Kidney epithelial cell (primary cell): ENCODE results near the genes AZI2 and CMTM8.

DNA sequence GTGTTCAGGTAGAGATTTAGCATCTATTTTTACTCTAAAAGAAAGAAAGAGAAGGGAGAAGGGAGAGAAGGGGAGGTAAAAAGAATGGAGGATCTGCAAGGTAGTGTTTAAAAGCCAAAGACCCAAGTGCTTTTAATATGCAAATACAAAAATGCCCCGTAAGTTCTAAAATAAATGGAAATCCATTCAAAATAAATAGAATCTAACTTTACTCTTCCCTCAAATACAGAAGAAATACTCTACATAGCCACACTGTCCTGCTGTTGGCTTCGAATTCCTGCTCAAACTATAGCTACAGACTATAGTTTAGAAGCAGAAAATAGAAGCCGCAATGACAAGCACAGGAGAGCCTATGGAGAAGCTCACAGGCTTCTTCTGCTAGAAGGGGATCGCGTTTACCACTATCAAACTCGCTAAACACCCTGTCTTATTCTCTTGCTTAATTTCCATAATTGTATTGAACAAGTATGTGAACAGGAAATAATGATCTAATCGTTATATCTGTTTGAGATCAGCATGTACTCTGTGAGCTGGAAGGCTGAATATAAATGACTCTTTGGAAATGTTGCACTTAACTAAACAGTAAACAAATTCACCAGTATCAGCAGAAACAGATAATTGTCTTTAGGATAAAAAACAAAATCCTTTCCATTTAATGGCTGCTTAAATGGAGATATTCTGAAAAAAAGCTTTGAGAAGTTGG lies 15.2 kb downstream of the NEK10 start:
- RAMPAGE, long total RNA, result no peak
- RRBS, result no CpG with 5 or more reads among the region's 7 CpGs

- RAMPAGE, long total RNA, result no peak
- RRBS, result no CpG with 5 or more reads among the region's 6 CpGs
These were observed 48.8 kb downstream of the SLC4A7 start for GRCh38 chr3:27435192-27436057.

DNA sequence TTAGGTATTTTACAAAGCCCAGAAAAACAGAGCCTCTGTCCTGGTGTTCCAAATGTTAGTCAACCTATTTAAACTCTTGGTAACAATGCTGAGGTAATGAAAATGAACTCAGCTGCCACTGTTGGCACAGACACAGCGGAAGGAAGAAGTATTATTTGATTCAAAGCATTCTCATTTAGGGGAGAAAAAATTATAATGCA lies 51.2 kb upstream of the SLC4A7 start:
- RAMPAGE, long total RNA, result no peak
- RRBS, result no CpG with 5 or more reads among the region's 1 CpG

- RAMPAGE, long total RNA, result no peak
- RRBS, result no CpG with 5 or more reads among the region's 1 CpG
These were observed 104.6 kb upstream of the CMC1 start for GRCh38 chr3:28136812-28137228.

GRCh38 chr3:28277289-28278344 lies 36.2 kb downstream of the CMC1 start:
- RAMPAGE, long total RNA, result no peak
- RRBS, result no CpG with 5 or more reads among the region's 2 CpGs

DNA sequence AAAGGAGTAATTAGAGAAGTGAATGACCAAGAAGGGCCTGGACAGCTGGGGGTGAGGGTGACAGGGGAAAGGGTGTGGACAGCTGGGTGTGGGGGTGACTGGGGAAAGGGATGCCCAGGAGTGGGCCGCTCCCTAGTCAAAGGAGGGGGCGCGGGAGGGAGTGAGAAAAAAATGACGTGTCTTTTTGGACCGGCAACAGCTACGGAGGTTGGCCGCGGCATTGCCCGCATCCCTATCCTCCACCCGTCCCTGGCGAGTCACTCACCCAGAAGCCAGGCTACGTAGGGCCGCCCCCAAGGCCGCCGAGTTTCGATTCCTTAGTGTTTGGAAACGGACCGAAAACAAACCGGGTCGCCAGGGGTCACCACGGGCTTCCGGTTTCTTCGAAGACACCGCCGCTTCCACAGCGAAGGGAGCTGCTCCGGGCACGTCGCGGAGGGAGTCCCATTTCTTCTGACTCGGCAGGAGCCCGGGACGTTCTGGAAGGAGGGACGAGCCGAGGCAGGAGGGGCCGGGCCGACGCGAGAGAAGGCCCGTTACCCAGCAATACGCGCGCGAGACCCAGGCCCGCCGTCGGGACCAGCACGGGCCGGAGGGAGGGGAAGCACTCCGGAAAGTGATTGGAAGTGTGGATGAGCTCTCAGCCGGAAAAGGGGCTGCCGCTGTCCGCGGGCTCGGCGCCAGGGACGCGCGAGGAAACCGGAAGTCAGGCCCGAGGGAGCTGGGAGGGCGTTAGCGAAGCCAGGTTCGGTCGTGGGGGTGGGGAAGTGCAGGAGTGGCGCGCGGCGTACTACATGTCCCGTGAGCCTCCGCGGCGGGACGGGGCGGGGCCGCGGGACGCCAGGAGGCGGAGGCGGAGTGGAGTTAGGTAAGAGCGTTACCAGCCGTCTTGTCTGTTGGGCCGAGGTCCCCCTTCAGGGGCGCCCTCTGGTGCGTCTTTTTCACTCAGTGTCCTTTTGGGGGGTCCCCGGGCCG lies at the start of gene AZI2:
Gene AZI2, minus strand, starts transcription at position 489 of the 975 bp plus-strand sequence.
- RAMPAGE, long total RNA, result start-site peak on the minus strand centred at position 309 of the sequence, 41 bp wide, 20 and 17 reads in 2 replicates; start-site peak on the minus strand centred at position 481 of the sequence, 21 bp wide, 22 and 38 reads in 2 replicates; start-site peak on the minus strand centred at position 647 of the sequence, 145 bp wide, 146 and 85 reads in 2 replicates; start-site peak on the plus strand centred at position 827 of the sequence, 47 bp wide, 31 and 10 reads in 2 replicates
- RRBS, result 2% methylated on average over 31 of the region's 87 CpGs

DNA sequence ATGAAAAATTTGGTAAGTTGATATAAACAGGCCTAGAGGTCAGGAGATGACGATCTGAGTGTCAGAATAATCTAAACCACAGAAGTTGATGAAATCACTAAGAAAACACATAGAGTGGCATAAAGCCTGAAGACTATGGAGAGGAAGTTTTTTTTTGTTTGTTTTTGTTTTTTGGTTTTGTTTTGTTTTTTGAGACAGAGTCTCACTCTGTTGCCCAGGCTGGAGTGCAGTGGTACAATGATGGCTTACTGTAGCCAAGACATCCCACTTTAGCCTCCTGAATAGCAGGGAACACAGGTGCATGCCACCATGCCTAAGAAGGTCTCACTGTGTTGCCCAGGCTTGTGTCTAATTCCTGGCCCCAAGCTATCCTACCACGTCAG lies 235.4 kb downstream of the RBMS3 start:
- RAMPAGE, long total RNA, result no peak
- RRBS, result no CpG with 5 or more reads among the region's 2 CpGs

GRCh38 chr3:29739650-29740194 lies 458.9 kb downstream of the RBMS3 start:
- RAMPAGE, long total RNA, result no peak
- RRBS, result no CpG with 5 or more reads among the region's 3 CpGs

GRCh38 chr3:30325404-30325964 lies 280.9 kb upstream of the TGFBR2 start:
- RAMPAGE, long total RNA, result no peak
- RRBS, result no CpG with 5 or more reads among the region's 3 CpGs

DNA sequence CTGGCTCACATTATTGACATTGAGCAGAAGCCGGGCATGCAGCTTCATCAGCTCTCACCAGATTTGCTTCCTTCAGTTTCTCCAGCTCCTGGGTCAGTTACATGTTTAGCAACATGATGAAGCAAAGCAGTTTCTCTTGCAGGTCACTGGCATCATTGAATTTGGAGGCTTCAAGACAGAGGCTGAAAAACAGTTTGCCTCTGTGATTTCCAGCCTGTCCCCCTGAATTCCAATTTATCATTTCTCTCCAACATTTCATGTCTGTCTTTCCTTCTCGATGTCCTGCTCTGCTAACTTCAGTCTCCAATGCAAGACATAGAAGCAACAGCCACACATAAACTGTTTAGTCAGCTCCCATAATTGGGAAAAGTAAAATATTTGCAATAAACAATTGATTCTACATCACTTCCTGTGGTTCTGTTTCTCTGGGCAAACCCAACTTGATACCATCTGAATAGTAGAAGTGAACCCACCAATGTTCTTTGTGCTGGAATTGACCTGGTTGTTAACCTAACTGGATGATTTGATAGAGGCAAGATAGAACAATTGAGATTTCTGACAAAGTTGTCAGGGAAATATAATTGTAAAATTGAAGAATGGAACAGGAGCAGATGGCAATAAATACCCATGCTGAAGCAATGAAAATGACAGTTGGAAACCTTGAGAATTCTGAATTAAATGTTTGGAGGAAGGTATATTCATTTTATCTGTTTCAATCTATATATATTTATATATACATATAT lies 256.0 kb upstream of the TGFBR2 start:
- RAMPAGE, long total RNA, result no peak
- RRBS, result no CpG with 5 or more reads among the region's 2 CpGs

DNA sequence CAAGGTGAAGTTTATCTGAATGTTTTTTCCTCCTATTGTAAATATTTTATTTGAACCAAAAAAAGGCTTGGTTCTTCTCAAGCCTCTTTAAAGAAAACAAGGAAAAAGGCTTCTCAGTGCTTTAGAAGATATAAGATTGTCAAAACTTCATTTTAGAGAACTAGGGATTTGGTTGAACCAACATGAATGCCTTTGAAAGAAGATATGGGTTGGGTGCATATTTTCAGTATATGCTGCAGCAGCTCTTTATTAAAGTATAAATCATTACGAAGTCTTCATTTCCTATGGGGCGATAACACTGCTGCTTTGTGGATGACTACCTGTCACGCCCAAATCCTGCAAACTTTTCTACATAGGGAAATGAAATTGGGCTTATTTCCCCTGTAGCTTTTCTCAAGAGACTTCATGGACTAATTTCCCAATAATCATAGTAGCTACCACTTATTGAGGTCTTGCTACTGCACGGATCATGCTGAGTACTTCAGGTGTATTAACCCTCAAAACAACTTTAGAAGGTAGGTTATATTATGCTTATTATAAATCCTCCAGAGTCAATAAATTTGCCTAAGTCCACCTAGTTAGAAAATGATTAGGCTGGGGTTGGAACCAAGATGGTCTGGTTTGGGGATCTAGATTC lies 7.9 kb downstream of the TGFBR2 start:
- RAMPAGE, long total RNA, result no peak
- RRBS, result no CpG with 5 or more reads among the region's 4 CpGs

- RAMPAGE, long total RNA, result no peak
- RRBS, result no CpG with 5 or more reads among the region's 3 CpGs
These were observed 43.9 kb downstream of the TGFBR2 start for GRCh38 chr3:30650178-30650763.

DNA sequence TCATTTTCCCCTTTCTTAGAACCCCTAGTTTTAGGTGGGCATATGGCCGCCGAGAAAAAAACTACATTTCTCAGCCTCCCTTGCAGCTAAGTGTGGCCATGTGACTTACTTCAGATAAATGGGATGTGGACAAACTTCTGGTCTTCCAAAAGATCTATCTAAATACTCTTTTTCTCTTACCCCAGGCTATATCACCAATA lies 53.0 kb upstream of the STT3B start:
- RAMPAGE, long total RNA, result no peak
- RRBS, result no CpG with 5 or more reads among the region's 2 CpGs

GRCh38 chr3:31624721-31625197 lies 92.0 kb downstream of the STT3B start:
- RAMPAGE, long total RNA, result no peak
- RRBS, result no CpG with 5 or more reads among the region's 2 CpGs

GRCh38 chr3:31638225-31638833 lies 105.6 kb downstream of the STT3B start:
- RAMPAGE, long total RNA, result no peak
- RRBS, result no CpG with 5 or more reads among the region's 3 CpGs

- RAMPAGE, long total RNA, result no peak
- RRBS, result no CpG with 5 or more reads among the region's 2 CpGs
These were observed 63.6 kb downstream of the OSBPL10 start for GRCh38 chr3:31917429-31917856.

- RAMPAGE, long total RNA, result no peak
- RRBS, result no CpG with 5 or more reads among the region's 11 CpGs
These were observed 42.9 kb downstream of the OSBPL10 start for GRCh38 chr3:31937839-31938916.

- RAMPAGE, long total RNA, result no peak
- RRBS, result no CpG with 5 or more reads among the region's 14 CpGs
These were observed 29.1 kb upstream of the GPD1L start for GRCh38 chr3:32077059-32077915.

GRCh38 chr3:32238428-32239211 lies at the start of gene CMTM8:
TSS of gene CMTM8 (plus strand) at chr3:32238680.
- RAMPAGE, long total RNA, result no peak
- RRBS, result 0% methylated on average over 7 of the region's 92 CpGs

DNA sequence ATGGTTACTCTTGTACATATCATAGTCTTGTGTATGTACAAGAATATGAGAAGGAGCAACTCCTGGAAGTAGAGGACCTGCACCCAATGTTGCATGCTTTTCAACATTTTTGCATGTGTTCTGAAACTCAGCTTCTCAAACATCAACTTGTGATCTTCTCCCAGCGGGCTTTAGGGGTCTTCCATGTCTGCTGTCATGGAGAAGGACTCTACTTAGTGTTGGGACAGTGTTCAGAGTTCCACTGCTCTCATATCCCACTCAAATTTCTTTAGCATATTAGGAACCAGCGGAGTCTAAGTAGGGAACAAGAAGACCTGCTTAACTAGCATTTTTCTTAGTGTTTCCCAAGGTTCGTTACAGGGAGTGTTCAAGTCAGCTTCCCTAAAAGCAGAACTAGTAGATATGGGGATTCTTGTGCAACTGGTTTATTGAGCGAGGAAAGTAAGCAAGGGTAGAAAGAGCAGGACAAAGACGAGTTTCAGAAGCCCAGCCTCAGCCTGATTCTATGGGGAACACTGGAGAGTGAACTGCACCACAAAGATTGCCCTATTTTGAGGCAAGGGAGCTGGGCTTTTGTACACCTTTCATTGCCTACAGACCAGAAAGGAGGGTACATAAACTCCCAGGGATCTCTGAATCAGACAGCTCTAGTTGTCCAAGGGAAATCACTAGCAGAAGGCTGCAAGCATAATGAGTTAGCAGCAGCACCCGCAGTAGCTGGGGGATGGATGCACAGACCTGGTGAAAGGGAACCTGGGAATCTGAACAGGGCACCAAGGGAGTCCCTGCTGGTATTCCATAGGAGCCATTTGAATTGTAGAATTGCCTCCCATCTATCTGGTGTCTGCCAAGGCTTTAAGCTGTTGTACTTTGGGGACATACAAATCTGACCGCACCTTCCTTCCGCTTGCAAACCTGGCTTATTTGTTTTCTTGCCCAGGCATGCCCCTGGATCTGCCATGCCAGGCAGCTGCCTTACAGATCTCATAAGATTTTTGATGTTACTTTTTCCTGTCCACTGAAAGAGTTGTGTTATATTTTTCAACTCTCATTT lies 15.0 kb downstream of the CMTM7 start:
- RAMPAGE, long total RNA, result no peak
- RRBS, result no CpG with 5 or more reads among the region's 8 CpGs